Left lung (tissue), 1 donor: ENCODE data around the genes CCR9 and CCR1.

GRCh38 chr3:44444114-44444894 is 33.2 kb downstream of the ZNF445 start:
- PRO-cap, result no peak

DNA sequence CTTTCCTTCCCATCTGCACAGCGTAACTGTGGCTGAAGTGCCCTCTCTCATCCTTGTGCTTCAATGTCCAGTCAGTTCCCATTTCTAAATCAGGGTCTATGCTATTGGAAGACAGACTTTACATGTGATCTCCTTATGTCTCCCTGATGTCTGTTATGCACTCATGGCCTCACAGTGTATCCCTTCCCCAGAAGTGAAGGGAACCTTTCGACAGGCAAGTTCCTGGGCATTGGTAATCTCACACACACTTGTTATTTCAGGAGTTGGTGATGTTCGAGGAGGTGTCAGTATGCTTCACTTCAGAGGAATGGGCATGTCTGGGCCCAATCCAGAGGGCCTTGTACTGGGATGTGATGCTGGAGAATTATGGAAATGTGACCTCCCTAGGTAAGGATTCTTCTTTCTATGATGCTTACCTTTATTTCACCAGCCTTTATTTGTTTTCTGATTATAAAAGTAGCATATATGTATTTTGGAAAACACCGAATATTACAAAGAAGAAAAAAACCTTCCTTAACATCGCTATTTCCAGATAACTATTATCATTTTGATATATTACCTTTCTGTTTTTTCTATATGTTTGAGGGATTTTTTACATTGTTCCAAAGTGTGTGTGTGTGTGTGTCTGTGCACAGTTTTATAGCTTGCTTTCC is 7.5 kb downstream of the ZNF197 start:
- PRO-cap, result no peak

GRCh38 chr3:44885495-44885842 is 11.1 kb downstream of the TGM4 start:
- PRO-cap, result no peak

GRCh38 chr3:44966709-44967226 is 9.2 kb downstream of the ZDHHC3 start:
- PRO-cap, result unidirectional peak, plus-strand start at chr3:44966940

DNA sequence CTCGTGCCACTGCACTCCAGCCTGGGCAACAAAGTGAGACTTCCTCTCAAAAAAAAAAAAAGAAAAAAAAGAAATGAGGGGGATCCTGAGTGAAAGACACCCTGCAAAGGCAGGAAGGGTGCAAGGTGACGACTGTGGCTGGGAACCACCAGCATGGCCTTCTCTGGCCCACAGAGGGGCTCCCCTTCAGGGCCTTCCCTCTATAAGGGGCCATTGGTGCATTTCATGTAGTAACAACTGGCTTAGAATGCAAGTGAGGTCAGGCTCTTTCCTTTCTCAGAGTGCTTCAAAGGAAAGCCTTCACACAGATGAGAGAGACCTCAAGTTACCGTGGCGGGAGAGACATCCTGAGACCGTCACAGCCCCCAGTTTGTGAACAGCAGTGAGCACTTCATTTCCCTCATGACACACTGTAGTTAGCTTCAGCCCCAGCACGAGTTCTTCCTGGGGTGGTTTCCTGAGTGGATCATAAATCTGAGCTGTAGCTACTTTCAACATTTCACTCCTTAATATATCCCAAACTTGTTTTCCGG is 96.6 kb upstream of the LIMD1 start:
- PRO-cap, result no peak

DNA sequence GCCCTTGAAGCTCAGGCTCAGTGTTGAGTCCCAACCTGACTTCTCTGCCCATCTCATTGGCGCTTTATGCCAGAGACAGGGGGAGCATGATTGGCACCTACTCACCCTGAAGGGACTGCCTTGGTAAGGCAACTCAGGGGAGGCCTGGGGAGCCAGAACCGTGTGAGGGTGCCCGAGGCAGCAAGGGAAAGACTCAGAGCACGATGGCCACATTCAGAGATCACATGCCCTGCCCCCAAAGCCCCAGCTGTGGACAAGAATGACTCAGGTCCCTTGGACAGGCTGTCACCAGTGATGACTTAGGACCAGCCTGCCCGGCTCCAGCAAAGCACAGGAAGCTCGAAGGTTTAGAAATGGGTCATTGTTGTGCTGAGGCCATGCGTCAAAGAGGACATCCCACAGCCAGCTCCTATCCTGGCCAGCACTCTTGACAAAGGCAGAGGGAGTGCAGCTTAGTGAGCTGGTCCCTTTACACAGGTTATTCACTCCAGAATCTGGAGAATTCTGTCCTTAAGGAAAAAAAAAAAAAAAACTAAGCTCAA is 49.0 kb upstream of the LIMD1 start:
- PRO-cap, result no peak

- PRO-cap, result no peak
Observed at GRCh38 chr3:45551396-45552078, 43.0 kb upstream of the LIMD1 start.

GRCh38 chr3:45592835-45593609 is 1.5 kb upstream of the LIMD1 start:
- PRO-cap, result bidirectional peak, plus-strand start at chr3:45593416, minus-strand start at chr3:45593261

DNA sequence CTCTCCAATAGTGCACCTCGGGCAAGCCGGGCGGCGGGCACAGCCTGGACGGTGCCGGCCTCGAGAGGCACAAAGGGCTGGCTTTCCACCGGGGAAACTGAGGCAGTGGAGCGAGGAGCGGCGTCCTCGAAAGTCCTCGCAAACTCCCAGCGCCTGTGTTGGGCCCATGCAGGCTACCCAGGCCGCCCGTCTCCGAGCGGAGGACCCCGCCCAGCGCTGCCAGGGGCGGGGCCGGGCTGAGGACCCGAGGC is 1.0 kb upstream of the LIMD1 start:
- PRO-cap, result bidirectional peak, plus-strand start outside the sequence, minus-strand start at position 215 of the sequence

- PRO-cap, result no peak
Observed at GRCh38 chr3:45791589-45792054, 4.7 kb downstream of the SLC6A20 start.

DNA sequence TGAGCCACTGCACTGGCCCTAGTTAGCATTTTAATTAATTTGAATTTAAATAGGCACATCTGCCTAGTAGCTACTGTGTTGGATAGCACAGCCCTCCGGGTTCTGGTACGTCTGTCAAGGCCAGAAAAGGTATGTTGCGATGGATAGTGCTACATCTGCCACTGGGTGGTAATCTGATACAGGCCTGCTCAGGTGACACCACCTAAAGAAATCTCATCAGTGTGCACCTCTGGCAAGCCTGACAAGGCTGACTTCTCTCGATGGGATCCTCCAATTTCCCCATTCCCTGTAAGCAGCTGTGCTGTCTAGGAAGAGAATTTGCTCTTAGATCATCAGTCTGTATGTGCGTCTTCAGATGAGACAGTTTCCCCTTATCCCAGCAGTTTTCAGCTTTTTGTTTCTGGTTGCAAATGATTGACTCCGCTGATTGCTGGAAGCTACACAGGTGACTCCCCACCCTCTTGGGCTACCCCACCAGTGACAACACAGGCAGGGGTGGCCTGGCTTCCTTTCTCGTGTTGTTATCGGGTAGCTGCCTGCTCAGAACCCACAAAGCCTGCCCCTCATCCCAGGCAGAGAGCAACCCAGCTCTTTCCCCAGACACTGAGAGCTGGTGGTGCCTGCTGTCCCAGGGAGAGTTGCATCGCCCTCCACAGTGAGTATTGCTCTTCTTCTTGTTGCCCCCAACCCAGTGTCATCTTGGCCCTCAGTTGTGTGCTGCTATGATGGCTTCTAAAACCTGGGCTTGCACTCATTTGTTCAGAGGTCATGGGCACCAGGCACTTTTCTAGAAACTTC is at the start of gene CCR9:
TSS of gene CCR9 (plus strand) at position 543 of the 798 bp plus-strand sequence.
- PRO-cap, result no peak

DNA sequence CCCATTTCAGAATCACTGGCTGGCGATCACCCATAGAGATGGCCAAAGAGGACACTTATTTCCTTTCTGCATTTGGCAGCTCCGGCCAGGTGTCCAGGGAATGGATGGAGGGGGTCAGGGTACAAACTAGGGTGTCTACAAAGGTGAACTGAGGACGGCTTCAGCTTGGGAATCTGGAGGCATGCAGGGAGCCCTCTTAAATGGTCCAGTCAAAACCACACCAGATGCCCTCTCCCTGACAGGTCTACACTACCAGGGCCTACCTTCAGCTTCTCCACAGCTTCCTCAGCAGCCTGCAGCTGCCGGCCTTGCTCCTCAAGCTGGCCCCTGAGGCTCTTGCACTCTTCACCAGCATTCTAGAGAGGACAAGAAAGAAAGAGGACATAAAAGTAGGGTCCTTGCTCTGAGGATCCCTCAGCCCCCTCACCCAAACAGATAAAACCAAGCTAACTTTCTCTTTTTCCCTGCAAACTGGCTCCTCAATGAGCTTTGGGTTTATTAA is 21.6 kb downstream of the CXCR6 start:
- PRO-cap, result no peak

DNA sequence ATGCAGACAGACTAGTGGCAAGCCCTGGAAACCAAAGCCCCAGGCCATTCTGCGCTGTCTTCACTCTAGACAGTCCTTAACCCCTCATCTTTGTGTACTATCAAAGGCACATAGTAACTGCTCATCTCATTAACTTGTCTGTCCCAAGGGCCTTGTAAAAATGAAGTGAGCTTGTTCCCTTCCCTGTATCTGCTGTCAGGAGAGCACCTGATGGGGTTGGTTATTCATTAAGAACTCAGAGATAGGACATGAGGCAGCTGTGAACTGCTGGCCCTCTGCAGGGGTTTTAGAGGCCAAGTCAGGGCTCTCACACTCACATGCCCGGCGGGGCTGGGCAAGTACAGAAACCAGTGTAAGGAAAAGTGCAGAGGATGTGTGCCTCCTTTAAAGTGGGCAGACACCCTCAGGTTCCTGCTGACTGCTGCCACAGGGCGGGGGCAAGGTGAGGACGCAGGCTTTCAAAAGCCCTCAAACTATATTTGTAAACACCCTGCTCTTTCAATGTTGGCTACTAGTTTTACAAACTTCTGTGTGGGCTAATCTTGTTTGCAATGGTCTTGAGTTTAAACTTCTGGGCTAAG is 22.3 kb downstream of the CXCR6 start:
- PRO-cap, result no peak

GRCh38 chr3:45967254-45968525 is 24.4 kb downstream of the CXCR6 start:
- PRO-cap, result no peak

GRCh38 chr3:45975324-45976153 is 20.1 kb downstream of the FYCO1 start:
- PRO-cap, result no peak

DNA sequence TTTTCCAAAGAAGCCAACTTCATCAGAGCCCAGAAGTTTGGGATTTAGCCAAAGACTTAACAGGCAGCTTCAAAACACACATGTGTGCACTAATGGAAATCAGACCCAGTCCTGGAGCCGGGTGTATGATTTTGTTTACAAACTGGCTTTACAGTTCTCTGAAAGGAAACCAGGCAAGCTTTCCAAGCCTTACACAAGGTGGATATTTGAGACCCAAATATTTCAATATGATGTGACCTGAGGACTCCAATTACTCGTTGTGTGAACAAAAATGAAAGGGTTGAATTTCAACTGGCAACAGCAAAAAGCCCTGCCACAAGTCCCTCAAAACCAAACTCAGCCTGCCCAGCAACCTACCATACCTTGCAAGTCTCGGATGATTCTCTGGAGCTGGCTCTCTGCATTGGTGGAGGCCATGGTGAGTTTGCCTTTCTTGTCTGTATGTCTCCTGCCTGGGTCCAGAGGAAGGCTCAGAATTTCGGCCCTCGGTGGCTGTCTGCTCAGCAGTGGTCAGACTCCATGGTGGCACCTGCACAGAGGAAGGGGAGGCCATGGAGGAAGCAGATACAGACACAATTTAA is 11.0 kb downstream of the FYCO1 start:
- PRO-cap, result no peak

DNA sequence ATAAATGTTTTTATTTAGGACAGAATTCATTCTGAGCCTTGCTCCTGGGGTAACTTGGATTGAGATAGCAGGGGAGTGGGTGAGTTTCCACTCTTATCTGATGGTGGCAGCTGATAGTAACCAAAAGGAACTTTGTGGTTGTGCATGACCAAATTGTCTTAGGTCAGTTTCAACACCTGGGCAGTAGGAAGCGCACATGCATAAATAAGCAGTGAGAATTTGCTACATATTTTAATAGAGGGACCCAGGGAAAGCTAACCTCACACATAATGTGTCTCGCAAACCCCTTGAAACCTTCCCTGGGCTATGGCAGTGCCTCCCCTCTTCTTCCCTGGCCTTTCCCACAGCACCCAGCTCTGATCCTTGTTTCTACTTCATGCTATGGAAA is 65.4 kb upstream of the XCR1 start:
- PRO-cap, result no peak

- PRO-cap, result no peak
Observed at GRCh38 chr3:46163631-46164263, 44.4 kb downstream of the CCR1 start.

DNA sequence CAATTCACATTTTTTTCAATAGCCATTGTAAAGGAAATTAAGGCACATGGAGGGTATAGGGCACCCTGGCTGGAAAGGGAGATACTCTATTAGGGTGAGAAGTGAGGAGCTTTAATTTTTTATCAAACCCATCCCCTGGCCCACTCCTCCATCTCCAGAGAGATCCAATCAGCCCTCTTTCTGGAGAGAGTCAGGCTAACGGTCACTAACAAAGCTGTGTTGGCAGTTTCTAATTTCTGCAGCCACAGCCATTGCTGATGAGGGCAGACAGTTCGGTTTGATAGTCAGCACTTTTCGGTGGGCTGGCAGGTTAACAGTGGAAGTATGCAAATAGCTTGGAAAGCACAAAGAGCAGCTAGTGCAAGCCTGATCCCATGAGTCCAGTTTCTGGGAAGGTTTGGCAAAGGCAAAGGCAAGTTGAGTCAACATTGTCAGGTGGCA is 1.9 kb downstream of the CCR1 start:
- PRO-cap, result bidirectional peak, plus-strand start outside the sequence, minus-strand start at position 77 of the sequence

DNA sequence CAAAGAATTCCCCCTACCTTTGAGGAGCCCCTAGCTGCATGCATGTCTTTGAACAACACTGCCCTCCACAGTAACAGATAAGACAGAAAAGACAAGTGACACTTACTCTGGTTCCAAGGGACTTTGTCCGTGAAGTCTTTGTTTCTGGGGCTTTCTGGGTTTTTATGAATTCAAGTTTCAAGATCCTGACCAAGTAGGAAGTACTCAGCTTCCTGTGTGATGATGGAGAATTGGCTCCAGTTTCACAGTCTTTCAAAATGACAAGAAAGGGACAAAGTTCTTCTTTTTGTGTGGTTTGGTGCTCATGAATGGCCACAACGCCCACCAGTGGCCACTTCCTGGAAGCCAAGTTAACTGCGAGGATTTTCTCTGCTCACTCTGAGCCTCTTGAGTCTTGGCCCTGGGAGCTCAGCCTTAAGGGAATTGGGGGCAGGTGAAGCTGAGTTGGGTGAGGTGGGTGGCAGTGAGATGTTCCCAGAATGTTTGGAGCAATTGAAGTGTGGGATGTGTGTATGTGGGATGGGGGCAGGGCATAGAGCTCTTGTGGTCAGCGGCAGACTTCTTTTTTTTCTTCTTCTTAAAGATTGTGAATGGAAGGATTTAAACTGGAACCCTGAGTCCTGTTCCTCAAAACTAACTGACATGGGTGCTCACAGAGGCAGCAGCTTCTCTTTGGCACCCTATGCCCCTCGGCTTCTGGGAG is at the start of gene CCR1:
TSS of gene CCR1 (minus strand) at position 138 of the 703 bp plus-strand sequence.
- PRO-cap, result bidirectional peak, plus-strand start at position 363 of the sequence, minus-strand start at position 259 of the sequence; bidirectional peak, plus-strand start at position 630 of the sequence, minus-strand start at position 481 of the sequence